Non-pigmented ciliary epithelial cell (primary cell): ENCODE results near the genes PRSS27, THOC6, ZSCAN10 and ZNF200.

DNA sequence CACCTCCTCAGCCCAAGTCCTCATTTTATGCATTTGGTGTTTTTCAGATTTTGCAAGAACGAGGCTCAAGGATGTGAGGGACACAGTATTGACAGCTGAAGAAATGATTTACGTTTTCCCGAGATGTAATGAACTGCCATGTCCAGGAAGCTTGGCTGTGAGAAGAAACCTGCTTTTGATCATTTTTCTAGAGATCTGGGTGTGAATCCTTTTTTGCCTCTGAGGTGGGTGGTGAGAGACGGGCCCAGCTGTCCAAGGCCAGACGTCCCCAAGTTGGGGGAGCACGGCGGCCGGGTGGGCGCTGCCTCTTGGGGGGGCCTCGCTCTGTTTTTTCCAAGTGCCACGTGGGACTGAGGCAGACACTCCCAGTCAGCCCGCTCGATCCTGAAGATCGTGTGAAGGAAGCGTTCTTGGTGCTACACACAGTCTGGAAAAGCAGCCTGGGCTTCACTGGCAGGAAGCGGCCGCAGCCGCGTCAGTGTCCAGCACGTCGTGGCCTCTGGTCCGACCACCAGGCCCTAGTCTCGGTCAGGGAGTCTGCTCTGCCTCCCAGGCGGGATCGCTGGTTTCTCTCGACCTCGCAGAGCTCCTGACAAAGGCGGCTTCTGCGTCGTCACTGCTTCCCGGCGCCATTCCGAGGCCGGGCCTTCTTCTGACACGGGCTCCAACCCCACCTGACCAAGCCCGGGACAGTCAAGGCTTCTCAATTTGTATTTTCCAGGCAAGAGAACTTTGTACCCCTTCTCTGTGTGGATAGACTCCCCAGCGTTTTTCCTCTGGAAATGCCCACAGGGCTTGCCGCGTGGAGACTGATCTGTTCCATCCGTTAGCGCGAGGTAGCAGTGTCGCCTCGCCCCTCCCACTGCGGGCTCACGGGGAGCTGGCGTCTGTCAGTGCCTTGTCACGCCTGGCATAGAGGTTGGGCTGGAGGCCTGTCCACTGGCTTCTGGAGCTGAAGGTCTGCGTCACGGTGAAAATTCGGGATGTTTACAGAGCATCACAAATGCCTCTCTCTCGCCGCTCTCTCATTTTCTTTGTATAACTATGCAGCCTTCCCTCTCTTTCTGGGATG is 12.4 kb downstream of the PRSS27 start:
- RRBS: 93% methylated on average over 2 of the region's 53 CpGs

GRCh38 chr16:2720027-2720436 is at the start of gene PRSS27:
Gene PRSS27 (minus strand): TSS chr16:2720224.
- RRBS: 100% methylated on average over 2 of the region's 28 CpGs

- RRBS: no CpG with 5 or more reads among the region's 8 CpGs
Measured at GRCh38 chr16:2720437-2720570, 280 bp upstream of the PRSS27 start.

DNA sequence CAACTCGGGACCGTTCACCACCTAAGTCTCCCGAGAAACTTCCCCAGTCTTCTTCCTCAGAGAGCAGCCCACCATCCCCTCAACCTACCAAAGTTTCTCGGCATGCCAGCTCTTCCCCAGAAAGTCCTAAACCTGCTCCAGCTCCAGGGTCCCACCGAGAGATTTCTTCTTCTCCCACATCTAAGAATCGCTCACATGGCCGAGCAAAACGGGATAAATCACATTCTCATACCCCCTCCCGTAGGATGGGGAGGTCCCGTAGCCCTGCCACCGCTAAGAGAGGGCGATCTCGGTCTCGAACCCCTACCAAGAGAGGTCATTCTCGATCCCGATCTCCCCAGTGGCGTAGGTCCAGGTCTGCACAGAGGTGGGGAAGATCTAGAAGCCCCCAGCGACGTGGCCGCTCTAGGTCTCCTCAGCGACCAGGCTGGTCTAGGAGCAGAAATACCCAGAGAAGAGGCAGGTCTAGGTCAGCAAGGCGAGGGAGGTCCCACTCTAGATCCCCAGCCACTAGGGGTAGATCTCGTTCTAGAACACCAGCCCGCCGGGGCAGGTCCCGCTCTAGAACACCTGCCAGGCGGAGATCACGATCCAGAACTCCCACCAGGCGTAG is 9.4 kb downstream of the SRRM2 start:
- RRBS: 98% methylated on average over 4 of the region's 29 CpGs

GRCh38 chr16:2899002-2899375 is 12.7 kb upstream of the FLYWCH1 start:
- RRBS: no CpG with 5 or more reads among the region's 7 CpGs

DNA sequence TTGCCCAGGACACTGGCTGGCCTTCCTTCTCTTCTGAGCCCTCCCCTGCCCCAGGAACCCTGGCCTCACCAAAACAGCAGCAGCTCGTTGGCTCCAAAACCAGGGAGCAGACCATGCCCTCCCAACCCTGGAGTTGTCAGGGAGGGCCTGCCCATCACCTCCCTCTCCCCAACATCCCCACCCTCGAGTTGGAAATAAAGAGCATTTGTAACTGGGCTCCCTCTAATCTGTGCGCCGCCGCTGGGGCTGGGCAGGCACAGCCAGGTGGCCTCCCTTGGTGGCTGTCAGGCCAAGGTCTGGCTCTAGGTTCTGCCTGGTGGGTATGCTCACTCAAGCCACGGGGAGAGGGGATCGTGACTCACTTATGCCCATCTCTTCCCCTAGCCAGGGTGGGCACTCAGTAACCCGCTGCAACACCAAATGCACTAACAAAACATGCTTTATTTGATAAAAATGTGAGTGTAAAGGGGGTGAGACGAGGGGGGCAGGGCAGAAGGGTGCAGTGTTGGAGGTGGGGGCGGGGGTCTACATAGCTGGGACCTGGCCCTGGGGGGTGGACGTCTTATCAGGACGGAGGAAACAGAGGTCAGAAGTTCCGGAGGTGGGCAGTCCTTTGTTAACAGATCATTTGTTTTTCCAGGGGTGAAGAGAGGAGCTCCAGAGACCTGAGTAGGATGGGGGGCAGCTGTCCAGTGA is 1.7 kb downstream of the CLDN9 start:
- RRBS: no CpG with 5 or more reads among the region's 13 CpGs

GRCh38 chr16:3023559-3024642 is at the start of gene THOC6:
Gene THOC6 (plus strand): TSS chr16:3024035.
- RRBS: no CpG with 5 or more reads among the region's 75 CpGs

- RRBS: under 1% methylated on average over 10 of the region's 19 CpGs
Measured at GRCh38 chr16:3035821-3036389, 839 bp downstream of the BICDL2 start.

DNA sequence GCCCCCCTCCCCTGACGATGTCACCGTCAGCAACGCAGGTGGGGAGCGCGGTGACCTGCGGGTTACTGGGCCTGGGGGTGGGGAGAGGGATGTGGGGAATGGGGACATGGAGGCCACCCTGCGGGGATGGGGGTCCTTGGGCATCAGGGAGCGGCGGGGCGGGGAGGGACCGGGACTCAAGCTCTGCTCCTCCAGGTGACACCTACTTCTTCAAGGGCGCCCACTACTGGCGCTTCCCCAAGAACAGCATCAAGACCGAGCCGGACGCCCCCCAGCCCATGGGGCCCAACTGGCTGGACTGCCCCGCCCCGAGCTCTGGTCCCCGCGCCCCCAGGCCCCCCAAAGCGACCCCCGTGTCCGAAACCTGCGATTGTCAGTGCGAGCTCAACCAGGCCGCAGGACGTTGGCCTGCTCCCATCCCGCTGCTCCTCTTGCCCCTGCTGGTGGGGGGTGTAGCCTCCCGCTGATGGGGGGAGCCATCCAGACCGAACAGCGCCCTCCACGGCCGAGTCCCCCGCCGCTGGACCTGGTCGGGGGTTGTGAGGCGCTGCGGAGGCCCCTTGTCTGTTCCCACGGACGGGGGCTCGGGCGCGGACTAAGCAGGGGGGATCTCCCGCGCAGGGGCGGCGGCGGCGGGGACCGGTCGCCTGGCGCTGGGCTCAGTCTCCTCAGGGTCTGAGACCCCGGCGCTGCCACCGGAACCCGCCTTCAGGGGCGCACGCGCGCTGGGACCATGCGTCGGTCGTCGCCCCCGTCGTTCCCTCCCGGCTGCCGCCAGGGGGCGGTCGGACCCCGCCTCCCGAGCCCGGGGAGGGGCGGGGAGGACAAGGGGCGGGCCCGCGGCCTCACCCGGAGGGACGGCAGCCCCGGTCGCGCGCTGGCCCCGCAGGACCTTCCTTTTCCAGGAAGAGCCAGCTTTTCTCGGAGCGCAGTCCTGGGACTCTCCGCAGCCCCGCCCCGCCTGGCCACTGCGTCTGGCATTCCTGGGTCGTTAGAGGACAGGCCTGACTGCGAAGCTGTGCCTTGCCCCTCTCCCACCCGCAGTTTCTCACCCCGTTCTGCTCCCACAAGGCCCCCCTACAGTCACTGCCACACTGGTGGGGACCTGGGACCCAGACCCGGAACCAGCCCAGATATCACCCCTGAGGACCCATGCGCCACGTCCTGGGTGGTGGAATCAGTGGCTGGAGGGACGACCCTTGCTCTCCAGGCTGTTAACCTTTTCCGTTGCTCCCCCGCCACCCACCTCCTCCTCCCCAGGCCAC is 6.4 kb upstream of the IL32 start:
- RRBS: 2% methylated on average over 32 of the region's 100 CpGs

GRCh38 chr16:3099026-3099541 is at the start of gene ZSCAN10:
Gene ZSCAN10 (minus strand): TSS chr16:3099294.
- RRBS: no CpG with 5 or more reads among the region's 9 CpGs

DNA sequence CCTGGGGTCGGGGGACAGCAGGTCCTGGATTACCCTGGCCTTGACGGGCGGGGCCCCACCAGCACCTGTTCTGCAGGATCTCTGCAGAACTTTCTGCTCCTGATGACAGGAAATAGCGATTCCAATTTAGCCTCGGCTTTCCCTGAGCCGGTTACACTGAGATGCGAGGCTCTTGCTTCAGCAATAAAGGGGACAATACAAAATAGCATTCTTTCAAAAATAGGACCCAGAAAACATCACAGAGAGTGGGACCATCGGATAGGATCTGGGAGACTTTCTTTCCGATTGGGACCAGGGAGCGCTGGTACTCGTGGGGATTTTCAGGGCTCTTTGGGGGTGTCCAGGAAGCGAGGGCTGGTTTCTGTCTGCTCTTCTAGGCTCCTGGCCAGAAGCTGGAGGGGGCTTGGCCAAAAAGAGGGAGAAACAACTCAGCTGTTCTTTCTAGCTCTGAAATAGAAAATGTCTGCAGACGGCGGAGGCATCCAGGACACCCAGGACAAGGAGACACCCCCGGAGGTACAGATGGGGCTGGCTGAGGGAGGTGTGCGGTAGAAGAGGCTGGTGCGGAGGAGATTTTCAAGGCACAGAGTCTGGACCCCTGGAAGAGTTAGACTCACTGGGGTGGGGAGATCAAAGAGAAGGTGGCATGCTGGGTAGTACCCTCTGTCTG is 721 bp downstream of the ZNF205 start:
- RRBS: no CpG with 5 or more reads among the region's 17 CpGs

- RRBS: no CpG with 5 or more reads among the region's 19 CpGs
Measured at GRCh38 chr16:3175499-3175957, 40.7 kb downstream of the ZNF213 start.

DNA sequence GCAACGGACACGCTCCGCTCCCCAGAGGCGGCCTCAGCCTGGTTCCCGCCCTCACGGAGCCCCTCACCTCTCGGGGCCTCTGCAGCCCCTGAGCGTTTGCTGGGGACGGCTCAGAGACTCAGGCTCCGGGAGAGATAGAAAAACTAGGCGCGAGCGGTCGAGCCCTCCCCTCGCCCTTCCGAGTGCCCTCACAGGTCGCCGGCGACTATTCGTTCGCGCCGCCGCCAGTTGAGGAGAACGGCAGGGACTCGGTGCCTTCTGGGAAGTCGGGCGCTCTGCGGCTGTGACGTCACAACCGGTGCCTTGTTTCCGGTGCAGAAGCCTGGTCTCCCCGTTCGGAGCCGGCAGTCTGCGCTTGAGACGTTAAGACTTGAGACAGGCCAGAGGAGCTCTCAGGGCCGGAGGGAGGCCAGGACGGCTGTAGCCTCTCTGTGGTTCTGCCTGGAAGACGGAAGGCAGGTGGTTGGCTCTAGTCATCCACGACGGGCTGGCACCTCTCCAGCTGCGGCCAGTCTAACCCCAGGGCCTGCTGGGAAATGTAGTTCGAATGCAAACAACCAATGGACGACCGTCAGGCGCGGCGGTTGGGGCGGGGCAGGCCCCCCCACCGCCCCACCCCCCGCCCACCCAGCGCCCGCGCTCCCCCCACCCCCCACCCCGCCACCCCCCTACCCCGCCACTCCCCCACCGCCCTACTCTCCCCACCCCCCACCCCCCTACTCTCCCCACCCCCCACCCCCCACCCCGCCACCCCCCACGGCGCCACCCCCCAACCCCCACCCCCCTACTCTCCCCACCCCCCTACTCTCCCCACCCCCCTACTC is at the start of gene ZNF200:
ZNF200 (minus strand) TSS at position 239 of the 824 bp plus-strand sequence.
- RRBS: 2% methylated on average over 24 of the region's 61 CpGs

GRCh38 chr16:3259050-3259440 is 2.6 kb upstream of the MEFV start:
- RRBS: no CpG with 5 or more reads among the region's 7 CpGs

- RRBS: no CpG with 5 or more reads among the region's 45 CpGs
Measured at GRCh38 chr16:3264376-3264827, 8.0 kb upstream of the MEFV start.

DNA sequence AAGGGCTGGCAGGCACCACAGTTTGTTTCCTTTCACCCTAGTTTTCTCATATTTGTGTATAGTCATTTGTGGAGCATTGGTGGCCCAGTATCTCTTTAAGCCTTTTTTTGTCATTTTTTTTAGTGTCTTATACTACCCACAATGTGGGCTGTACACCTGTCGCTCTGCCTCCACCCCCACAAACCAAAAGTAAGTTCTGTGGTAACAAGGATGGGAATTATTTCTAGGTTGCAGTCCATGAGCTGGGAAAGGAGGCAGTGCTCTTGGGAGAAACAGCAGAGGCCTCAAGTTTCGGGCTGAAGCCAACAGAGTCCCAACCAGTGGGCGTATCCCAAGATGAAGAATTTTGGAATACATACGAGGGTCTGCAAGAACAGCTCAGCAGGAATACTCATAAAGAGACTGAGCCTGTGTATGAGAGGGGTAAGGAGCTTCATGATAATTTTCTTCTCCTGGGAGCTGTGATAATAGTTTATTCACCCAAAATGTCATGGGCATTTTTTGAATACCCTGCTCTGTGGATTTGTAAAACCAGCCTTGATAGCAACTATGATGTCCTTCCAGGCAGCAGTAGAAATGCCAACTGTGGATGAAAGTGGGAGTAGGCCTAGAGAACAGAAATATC is 6.3 kb downstream of the ZNF75A start:
- RRBS: no CpG with 5 or more reads among the region's 4 CpGs

GRCh38 chr16:3435575-3436131 is 7.7 kb downstream of the ZNF597 start:
- RRBS: no CpG with 5 or more reads among the region's 3 CpGs

DNA sequence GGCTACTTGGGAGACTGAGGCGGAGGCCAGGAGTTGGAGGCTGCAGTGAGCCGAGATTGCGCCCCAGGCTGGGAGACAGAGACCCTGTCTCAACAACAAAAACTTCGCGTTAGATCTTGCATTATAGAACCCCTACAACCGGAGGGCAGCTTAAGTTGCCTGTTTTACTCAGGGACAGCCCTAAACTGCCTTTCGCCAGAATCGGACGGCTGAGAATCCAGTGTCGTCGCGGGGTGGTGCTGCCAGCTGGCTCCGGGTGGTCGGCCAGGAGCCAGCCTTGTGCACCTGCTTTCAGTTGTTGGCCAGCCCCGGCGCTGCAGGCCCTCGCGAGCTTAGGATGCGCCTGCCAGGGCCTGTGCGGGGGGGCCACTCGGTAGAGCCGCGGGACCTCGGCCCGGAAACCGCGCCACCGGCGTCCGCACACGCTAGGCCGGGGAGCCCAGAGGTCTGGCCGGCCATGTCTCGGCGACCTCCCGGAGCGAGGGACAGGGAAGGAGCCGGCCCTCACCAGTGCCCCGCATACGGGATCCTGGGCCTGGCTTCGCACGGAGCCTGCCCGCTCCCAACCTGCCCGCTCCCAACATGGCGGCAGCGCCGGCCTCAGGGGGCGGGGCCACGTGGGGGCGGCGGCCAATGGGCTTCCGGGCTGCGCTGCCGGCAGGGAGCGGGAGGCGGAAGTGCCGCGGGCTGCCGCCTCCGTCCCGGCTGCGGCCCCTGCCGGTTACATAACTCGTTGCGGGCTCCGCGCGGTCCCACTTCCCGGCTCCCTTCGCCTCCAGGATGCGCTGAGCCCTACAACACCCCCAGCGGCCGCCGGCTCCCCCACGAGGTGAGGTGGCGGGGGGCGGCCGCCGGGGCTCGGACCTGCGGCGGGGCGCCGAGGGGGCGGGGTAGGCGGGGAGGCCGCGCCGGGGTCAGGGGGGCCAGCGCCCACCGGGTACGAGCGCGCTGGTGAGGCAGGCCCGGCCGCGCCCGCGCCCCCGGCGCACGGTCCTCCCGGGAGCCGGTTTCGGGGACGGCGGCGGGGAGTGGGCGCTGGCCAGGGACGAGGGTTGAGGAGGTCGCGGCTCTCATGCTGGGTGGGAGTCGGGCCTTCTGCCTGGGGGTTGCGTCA is 14.2 kb downstream of the NAA60 start:
- RRBS: 2% methylated on average over 57 of the region's 114 CpGs

GRCh38 chr16:3578219-3578540 is 977 bp upstream of the NLRC3 start:
- RRBS: no CpG with 5 or more reads among the region's 7 CpGs

DNA sequence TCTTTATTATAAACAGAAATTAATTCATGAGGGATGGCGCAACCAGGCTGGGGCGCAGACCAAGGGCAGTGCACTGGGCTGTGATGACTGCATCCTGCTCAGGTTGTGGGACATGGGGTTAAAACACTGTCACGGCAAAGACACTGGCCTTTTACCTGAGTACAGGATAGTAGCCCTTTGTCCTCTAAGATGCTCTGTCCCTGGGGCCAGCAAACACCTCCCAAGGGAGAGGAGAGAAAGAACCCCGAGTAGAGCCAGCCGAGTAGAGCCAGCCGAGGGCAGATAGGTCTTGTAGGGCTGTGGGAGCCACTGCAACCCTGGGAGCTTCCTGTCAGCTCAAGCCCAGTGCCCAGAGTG is 8.7 kb upstream of the DNASE1 start:
- RRBS: no CpG with 5 or more reads among the region's 6 CpGs